ENCODE measurements around the genes LIAS and RHOH.

DNA sequence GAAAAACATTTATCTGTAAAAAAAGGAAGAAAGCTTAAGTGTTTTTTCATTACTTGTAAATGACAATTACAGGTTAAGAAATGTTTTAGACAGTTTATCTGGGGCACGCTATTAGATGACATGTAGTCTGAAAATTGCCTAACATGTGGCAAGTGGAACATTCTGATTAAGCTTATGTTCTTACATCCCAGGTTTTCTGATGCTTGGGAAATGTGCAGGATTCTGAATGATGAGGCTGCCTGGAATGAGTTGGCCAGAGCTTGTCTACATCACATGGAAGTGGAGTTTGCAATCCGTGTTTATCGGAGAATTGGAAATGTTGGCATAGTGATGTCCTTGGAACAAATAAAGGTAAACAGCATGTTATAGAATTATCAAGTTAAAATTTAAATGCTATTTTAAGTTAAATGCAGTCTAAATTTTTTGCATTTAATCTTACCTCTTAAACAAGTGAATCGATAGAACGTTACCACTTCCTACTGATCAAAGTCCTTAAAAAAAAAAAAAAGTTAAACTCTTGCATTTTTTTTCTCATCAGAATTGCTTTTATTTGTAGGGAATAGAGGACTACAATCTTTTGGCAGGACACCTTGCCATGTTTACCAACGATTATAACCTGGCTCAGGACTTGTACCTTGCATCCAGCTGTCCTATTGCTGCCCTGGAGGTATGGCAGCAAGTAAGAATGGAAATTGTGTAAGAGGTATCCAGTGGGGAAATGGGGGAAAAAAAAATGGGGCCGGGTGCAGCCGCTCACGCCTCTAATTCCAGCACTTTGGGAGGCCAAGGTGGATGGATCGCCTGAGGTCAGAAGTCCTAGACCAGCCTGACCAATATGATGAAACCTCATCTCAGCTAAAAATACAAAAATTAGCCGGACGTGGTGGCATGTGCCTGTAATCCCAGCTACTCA, 49.5 kb downstream of the WDR19 start:
- PRO-cap = no peak
CAGE:
- cytosol, long polyA minus RNA = no peak
- cytosol, long polyA plus RNA = no peak
- long polyA plus RNA = no peak
- nucleus, long polyA minus RNA = no peak
- nucleus, long polyA plus RNA = no peak

DNA sequence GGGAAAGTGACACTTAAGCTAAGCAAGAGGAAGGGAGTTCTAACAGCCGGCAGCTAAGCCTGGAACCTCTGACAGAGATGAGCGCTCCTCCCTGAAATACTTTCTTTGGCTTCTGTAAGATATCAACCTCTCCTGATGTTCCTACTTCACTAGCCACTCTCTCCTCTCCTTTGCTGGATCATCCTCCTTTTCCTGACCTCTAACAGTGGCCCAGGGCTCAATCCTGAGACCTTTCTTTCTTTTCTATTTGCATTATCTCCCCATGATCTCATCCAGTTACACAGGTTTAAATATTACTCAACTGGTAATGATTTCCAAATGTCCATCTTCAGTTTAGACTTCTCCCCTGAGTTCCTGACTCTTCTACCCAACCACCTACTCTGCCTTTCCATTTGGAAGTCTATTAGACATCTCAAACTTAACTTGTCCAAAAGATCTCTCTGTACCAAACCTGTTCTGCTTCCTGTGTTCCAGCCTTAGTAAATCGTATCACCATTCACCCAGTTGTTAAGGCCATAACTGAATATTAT, 41.2 kb downstream of the RFC1 start:
- PRO-cap = no peak
CAGE:
- cytosol, long polyA minus RNA = no peak
- cytosol, long polyA plus RNA = no peak
- long polyA plus RNA = no peak
- nucleus, long polyA minus RNA = no peak
- nucleus, long polyA plus RNA = no peak

DNA sequence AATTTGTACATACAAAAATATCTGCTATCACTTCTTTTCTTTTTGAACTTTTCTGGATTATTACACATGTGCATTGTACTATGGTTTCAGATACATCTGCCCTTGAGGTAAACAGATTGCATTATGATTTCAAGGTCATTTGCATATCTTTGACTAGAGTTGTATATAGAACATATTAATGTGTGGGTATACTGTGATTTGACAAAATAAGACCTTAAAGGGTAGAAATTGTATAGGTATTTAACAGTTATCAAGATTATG, 2.2 kb downstream of the KLB start:
- PRO-cap = no peak
CAGE:
- cytosol, long polyA minus RNA = no peak
- cytosol, long polyA plus RNA = no peak
- long polyA plus RNA = no peak
- nucleus, long polyA minus RNA = no peak
- nucleus, long polyA plus RNA = no peak

DNA sequence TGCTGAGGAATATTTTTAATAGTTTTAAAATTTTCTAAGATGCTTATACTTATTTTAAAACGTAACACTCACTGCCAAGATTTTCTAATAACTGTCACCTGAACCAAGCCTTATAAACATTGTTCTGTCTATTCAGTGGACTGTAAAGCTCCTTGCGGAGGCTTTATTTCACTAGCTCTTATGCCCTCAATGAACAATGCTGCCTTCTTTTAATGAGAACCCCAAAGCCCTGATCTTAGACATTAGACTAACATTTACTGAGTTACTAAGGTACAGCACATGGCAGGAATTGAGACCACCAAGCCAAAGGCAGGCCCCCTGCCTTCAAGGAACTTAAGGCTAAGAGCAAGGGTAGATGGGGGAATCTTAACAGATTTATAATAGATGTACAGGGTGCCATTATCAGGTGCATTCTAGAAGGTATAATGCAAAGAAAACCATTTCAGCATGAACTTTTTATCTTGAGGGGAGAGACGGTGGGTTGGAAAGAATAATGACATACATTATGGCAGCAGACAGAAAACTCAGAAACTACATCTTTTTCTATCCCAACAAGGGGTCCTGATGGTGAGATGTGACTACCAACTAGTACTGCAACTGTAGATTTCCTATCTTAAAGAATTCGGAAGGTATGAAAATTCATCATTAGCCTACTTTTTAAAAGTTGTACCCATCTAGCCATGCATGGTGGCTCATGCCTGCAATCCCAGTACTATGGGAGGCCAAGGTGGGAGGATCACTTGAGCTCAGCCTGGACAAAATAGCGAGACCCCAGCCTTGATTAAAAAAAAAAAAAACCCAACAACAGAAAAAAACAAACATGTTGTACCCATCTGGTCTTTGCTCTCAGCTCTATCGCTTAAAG, 1.9 kb downstream of the RPL9 start:
- PRO-cap = no peak
CAGE:
- cytosol, long polyA minus RNA = no peak
- cytosol, long polyA plus RNA = no peak
- long polyA plus RNA = no peak
- nucleus, long polyA minus RNA = no peak
- nucleus, long polyA plus RNA = no peak

GRCh38 chr4:39458999-39459146, at the start of gene LIAS:
LIAS (plus strand) TSS chr4:39459056.
- PRO-cap = bidirectional peak, plus-strand start at chr4:39459109, minus-strand start at chr4:39458910
CAGE:
- cytosol, long polyA minus RNA = start-site peak on the plus strand at chr4:39459055-39459112, 14 reads
- cytosol, long polyA plus RNA = no peak
- long polyA plus RNA = no peak
- nucleus, long polyA minus RNA = start-site peak on the plus strand at chr4:39459083-39459095, 31 reads
- nucleus, long polyA plus RNA = no peak

GRCh38 chr4:39501894-39502447, 25.3 kb downstream of the UGDH start:
- PRO-cap = no peak
CAGE:
- cytosol, long polyA minus RNA = no peak
- cytosol, long polyA plus RNA = no peak
- long polyA plus RNA = no peak
- nucleus, long polyA minus RNA = no peak
- nucleus, long polyA plus RNA = no peak

DNA sequence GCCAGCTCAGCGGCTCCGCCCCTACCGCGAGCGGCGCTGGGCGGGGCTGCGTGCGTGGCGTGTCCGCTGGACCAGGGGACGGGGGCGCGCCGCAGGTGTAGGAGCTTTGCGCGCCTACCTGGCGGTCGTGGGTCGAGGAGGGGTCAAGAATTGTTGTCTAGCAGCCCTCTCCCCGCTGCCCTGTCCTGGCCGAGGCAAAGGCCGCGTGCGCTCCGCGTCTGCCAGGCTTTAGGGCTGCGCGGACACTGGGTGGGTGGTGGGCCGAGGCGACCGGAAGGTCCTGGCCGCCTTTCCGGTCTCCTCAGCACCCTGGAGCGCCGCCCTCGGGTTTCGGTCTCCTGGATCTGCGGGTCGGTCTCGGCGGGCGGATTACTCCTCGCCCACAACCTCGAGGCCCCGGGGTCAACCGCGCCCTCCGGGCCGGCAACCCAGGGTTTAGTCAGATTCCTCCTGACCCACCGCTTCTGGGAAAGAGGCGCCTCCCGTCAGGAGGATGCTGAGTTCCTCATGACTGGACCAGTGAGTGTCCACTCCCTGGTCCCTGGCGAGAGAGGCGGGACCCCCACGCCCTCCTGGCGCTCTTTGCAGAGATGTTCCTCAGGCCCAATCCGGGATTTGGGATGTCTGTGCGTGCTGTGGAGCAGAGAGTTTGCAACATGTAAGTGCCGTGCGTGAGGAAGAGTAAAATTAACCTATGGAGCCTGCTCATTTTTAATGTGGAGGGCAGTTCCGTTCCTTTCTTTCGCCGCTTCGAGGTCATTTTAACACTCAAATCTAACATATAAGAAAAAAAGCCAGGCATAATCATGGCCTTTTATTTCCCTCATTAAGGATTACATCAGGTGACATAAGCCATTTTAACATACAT, 676 bp upstream of the UGDH start:
- PRO-cap = bidirectional peak, plus-strand start at position 55 of the sequence, minus-strand start outside the sequence; bidirectional peak, plus-strand start at position 336 of the sequence, minus-strand start at position 466 of the sequence
CAGE:
- cytosol, long polyA minus RNA = start-site peak on the plus strand centred at position 329 of the sequence, 10 bp wide, 7 reads
- cytosol, long polyA plus RNA = no peak
- long polyA plus RNA = no peak
- nucleus, long polyA minus RNA = no peak
- nucleus, long polyA plus RNA = no peak

DNA sequence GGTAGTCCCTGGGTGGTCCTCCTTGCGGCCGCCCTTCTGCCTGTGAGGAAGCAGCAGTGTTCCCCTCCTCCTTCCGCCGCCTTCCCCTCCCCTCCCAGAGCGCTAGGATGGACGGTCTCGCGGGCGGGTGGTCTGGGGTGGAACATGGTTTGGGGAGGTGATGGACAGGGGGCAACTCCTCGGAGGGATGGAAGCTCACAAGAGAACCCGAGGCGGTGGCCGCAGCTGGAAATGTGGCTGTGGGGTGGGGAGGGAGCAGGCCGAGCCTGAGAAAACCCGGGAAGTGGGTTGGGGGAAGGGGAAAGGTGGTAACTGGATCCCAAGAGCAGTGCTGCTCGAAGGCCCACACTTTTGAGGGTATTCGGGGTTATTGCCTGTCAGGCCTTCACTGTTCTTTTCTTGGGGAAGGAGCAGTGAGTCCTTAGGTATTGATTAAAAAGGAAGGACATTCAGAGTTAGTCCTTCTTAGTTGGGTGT, 571 bp downstream of the UBE2K start:
- PRO-cap = no peak
CAGE:
- cytosol, long polyA minus RNA = no peak
- cytosol, long polyA plus RNA = no peak
- long polyA plus RNA = no peak
- nucleus, long polyA minus RNA = no peak
- nucleus, long polyA plus RNA = no peak

GRCh38 chr4:39863180-39863990, 114.3 kb downstream of the PDS5A start:
- PRO-cap = no peak
CAGE:
- cytosol, long polyA minus RNA = start-site peak on the minus strand at chr4:39863338-39863777, 19 reads
- cytosol, long polyA plus RNA = no peak
- long polyA plus RNA = no peak
- nucleus, long polyA minus RNA = no peak
- nucleus, long polyA plus RNA = no peak

DNA sequence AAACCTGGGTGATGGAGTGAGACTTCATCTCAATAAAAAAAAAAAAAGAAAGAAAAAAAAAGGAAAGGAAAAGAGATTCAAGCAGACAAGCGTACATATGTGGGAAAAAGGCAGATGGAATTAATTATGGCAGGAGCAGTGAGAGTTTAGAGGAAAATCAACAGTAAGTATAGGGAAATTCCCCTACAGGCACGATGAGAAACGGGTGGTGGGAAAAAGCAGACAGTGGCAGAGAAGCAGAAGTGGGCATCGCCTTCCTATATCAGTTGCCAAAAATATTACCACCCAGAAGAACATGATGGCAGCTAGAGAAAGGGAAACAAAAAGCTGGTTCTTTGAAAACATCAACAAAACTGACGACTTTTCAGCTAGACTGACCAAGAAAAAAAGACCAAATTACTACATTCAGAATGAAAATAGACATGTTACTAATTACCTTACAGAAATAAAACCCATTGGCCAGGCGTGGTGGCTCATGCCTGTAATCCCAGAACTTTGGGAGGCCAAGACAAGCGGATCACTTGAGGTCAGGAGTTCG, 31.5 kb downstream of the PDS5A start:
- PRO-cap = no peak
CAGE:
- cytosol, long polyA minus RNA = no peak
- cytosol, long polyA plus RNA = no peak
- long polyA plus RNA = no peak
- nucleus, long polyA minus RNA = no peak
- nucleus, long polyA plus RNA = no peak

DNA sequence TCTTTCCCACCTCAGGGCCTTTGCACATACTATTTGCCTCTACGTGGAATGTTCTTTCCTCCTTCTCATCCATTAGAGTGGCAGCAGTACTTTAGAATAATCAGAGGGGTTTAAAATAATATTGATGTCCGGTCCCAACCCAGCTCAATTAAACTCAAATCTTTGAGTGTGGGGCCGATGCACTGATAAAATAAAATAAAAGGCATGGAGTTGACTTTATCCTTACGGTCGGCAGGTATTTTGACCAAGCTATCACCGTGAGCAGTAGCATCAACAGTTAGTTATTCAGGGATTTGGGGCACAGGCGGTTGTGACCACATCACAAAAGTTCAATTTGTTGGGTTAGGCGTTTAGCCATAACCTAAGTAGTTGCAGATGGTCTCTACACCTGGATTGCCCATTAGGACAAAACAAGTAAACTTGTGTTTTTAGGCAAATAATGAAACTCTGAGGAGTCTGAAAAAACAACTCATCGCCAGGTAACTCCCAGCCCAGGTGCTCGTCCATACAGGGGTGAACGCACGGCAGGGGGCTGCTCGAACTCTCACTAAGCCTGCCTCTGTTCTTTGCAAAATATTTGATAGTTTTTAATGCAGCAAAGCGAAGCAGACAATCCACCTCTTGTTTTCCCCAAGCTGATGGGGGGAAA, 720 bp upstream of the RHOH start:
- PRO-cap = no peak
CAGE:
- cytosol, long polyA minus RNA = no peak
- cytosol, long polyA plus RNA = no peak
- long polyA plus RNA = no peak
- nucleus, long polyA minus RNA = no peak
- nucleus, long polyA plus RNA = no peak

GRCh38 chr4:40196636-40197401, at the start of gene RHOH:
RHOH (plus strand) TSS chr4:40197031.
- PRO-cap = no peak
CAGE:
- cytosol, long polyA minus RNA = no peak
- cytosol, long polyA plus RNA = no peak
- long polyA plus RNA = no peak
- nucleus, long polyA minus RNA = no peak
- nucleus, long polyA plus RNA = no peak

GRCh38 chr4:40199892-40200938, 3.4 kb downstream of the RHOH start:
- PRO-cap = no peak
CAGE:
- cytosol, long polyA minus RNA = no peak
- cytosol, long polyA plus RNA = no peak
- long polyA plus RNA = no peak
- nucleus, long polyA minus RNA = no peak
- nucleus, long polyA plus RNA = no peak

GRCh38 chr4:40231371-40231899, 34.6 kb downstream of the RHOH start:
- PRO-cap = no peak
CAGE:
- cytosol, long polyA minus RNA = no peak
- cytosol, long polyA plus RNA = no peak
- long polyA plus RNA = no peak
- nucleus, long polyA minus RNA = no peak
- nucleus, long polyA plus RNA = no peak

DNA sequence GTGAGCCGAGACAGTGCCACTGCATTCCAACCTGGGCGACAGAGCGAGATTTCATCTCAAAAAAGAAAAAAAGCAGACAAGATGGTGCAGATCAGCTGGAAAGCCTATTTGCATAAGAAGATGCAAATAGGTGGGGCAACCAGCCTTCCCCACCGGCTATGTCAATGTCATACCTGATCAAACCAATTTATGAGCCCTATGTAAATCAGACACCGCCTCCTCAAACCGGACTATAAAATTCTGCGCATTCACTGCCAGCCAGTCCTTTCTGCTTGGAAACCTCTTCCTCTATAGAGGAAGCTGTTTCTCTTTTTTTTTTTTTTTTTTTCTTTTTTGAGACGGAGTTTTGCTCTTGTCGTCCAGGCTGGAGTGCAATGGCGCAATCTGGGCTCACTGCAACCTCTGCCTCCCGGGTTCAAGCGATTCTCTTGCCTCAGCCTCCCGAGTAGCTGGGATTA, 64.5 kb upstream of the CHRNA9 start:
- PRO-cap = no peak
CAGE:
- cytosol, long polyA minus RNA = no peak
- cytosol, long polyA plus RNA = no peak
- long polyA plus RNA = no peak
- nucleus, long polyA minus RNA = no peak
- nucleus, long polyA plus RNA = no peak

GRCh38 chr4:40305325-40306011, 29.7 kb upstream of the CHRNA9 start:
- PRO-cap = no peak
CAGE:
- cytosol, long polyA minus RNA = no peak
- cytosol, long polyA plus RNA = no peak
- long polyA plus RNA = no peak
- nucleus, long polyA minus RNA = no peak
- nucleus, long polyA plus RNA = no peak

GRCh38 chr4:40322601-40323213, 12.4 kb upstream of the CHRNA9 start:
- PRO-cap = no peak
CAGE:
- cytosol, long polyA minus RNA = no peak
- cytosol, long polyA plus RNA = no peak
- long polyA plus RNA = no peak
- nucleus, long polyA minus RNA = no peak
- nucleus, long polyA plus RNA = no peak

DNA sequence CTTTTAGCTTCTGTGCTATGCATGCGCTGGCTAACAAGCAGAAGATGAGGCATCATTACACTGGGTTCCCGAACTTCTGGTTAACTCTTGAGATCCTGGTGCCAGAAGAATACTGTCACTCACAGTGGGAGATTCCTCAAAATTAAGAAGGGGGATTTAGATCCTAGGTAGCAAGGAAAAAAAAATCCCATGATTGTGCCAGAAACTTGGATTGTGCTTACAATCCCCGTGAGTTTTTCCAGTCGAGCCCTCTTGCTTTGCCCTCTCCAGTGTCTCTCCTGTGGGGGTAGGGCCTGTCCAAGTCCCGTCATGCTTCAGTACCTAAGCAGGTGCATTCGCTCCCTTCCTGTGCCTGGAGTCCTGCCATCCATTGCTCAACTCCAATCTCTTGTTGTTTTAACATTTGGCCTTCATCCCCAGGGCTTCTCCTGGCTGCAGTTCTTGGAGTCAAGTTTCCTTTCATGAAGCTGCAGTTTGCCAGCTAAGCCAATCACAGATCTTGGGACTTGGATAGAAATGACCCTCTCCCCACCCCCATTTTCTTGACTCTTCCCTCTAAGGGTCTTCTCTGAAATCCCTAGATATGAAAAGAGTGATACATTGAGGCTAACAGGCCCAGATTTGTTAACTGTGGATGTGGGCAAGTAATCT, 60.6 kb downstream of the CHRNA9 start:
- PRO-cap = no peak
CAGE:
- cytosol, long polyA minus RNA = no peak
- cytosol, long polyA plus RNA = no peak
- long polyA plus RNA = no peak
- nucleus, long polyA minus RNA = no peak
- nucleus, long polyA plus RNA = no peak

DNA sequence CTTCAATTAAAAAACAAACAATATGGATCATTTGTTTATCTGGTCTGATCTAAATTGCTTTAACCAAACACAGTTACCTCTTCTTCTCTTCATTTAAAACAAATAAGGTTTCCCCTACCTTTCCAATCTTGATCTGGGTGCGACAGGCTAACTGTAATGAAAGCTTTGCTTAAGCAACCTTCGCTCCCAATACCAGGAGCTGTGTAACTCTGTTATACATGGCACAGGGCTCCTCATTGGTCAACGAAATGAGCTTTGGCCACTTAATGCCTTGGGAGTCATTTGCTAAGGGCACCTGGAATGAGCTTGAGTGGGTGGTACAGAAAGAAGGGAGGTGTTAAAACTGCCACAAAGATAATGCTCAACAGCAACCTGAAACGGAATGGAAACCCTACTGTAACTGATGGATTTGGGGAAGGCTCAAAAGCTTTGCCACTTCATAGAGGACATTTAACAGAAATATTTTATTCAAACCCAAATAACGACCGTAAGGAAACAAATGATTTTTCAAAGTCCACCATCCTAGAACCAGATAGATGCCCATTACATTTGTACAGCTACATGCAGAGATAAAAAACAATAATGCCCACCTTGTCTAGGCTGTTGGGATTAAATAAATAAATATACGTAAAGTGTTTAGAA, 140.6 kb downstream of the CHRNA9 start:
- PRO-cap = no peak
CAGE:
- cytosol, long polyA minus RNA = no peak
- cytosol, long polyA plus RNA = no peak
- long polyA plus RNA = no peak
- nucleus, long polyA minus RNA = no peak
- nucleus, long polyA plus RNA = no peak

DNA sequence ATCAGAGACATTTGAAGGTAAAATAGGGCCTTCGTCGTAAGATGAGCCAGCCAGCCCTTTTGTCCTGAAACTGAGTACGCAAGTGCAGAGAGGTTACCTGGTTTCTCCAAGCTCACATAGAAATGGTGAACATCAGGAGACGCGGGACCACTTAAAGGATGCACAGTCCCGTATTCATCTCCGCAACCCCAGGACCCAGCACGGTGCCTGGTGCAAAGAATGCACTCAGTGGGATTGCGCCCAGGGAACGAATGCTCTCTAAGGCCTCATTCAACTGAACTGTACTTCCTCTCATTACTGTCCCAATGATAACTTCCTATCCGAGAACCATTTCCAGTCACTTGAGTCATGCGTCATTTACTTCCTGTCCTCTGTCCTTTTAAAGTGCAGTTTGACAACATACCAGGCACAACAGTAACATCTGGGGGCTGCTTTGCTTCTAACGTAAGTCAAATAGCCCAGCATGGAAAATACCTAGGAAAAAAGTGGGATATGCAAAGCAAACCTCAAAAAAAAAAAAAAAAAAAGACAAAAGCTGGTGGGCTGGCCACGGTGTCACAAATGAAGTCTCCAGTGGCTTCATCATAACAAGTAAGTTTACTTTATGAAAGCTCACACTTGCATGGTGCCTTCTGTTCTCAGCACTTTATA, 75.6 kb downstream of the RBM47 start:
- PRO-cap = no peak
CAGE:
- cytosol, long polyA minus RNA = no peak
- cytosol, long polyA plus RNA = no peak
- long polyA plus RNA = no peak
- nucleus, long polyA minus RNA = no peak
- nucleus, long polyA plus RNA = no peak